HGPS cell (cell line): ENCODE data around the gene MTCH1.

DNA sequence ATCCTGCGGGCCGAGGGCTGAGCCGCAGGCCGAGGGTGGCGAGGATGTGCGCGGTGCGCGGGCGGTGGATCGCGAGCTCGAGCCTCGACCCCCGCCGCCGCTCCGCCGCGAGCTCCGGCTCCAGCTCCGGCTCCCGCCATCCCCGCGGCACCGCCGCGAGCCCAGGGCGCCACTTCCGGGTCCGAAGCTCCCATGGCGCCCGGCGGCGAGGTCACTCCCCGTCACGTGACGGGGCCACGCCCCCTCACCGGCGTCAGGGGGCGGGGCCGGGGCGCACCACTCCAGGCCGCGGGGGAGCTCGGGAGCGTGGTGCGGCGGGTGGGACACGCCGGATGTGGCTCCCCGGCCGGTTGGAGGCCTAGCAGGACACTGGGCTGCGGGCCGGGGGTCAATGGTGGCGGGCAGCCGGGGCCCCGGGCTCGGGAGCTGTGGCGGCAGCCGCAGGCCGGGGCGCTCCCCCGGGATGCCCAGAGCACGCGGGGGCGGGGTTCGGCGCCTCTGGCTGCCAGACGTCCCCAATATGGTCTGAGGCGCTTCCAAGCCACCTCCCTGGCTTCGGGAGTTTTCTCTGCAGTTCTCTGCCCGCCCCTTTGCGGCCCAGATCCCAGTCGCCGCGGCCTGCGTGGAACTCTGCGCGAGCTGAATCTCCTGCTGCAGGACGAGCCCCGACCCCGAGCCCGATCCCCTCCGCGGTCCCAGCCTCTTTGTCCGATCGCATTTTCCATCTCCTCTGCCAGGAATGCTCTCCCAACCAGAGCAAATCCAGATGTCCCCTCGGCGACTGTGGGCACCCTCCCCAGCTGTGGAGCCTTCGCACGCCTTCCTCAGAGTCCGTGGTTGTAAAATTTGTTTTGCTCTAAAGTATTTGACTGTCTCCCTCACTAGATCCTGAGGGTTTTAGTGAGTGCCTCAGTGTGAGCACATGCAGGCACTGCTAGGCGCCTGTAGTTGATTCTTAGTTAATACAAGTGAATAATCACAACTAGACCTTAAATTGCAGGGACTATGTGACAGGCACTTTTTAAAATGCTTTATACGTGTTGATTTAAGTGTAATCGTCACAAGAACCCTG lies at the start of gene MTCH1:
TSS of gene MTCH1 (minus strand) at position 217 of the 1,072 bp plus-strand sequence.
- RRBS = 1% methylated on average over 29 of the region's 97 CpGs

DNA sequence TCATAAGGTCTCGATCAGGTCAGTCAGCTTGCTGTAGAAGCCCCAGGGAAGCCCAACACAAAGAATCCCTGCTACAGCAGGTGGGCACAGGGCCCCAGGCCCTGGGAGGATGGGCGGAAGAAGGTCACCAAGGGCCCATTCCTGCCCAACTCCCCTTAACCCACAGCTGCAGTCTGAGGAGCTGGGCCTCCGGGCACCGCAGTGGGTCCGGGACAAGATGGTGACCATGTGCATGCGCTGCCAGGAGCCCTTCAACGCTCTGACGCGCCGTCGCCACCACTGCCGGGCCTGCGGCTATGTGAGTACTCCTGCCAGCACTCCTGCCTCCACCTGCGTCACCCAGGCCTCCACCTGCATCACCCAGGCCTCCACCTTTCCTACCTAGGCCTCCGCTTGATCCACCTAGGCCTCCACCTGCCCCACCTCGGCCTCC lies 16.6 kb downstream of the FGD2 start:
- RRBS = 94% methylated on average over 8 of the region's 16 CpGs

DNA sequence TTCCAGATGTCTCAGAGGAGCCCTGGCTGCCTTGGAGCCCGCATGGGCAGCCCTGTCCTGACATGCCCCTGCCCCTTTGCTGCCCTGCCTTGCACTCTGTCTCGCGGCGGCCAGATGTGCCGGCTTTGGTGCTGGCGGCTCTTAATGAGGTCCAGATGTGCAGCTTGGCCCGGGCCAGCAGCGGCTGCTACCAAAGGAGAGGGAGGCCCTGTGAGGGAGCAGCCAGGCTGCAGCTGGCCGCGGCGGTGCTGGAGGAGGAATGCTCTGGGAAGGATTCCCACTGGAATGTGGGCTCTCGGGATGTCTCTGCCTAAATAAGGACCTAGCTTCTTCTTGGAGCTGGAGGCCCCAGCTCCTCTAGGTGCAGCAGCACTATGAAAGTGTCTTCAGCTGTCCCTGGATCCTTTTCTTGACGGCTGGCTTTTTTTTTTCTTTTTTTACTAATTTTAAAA lies 72.5 kb downstream of the FGD2 start:
- RRBS = 0% methylated on average over 3 of the region's 13 CpGs

DNA sequence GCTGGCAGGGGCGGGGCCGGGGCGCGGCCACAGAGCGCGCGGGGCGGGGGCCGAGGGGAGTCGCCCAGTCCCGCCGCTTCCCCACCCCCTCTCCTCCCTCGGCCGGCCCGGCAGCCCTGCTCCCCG lies 149 bp upstream of the PIM1 start:
- RRBS = no CpG with 5 or more reads among the region's 16 CpGs

- RRBS = 3% methylated on average over 21 of the region's 41 CpGs
Measured at GRCh38 chr6:37170663-37171093, 726 bp downstream of the PIM1 start.

- RRBS = no CpG with 5 or more reads among the region's 12 CpGs
Measured at GRCh38 chr6:37258300-37258737, 375 bp upstream of the TMEM217 start.

- RRBS = no CpG with 5 or more reads among the region's 2 CpGs
Measured at GRCh38 chr6:37308506-37308833, 45.3 kb upstream of the RNF8 start.

DNA sequence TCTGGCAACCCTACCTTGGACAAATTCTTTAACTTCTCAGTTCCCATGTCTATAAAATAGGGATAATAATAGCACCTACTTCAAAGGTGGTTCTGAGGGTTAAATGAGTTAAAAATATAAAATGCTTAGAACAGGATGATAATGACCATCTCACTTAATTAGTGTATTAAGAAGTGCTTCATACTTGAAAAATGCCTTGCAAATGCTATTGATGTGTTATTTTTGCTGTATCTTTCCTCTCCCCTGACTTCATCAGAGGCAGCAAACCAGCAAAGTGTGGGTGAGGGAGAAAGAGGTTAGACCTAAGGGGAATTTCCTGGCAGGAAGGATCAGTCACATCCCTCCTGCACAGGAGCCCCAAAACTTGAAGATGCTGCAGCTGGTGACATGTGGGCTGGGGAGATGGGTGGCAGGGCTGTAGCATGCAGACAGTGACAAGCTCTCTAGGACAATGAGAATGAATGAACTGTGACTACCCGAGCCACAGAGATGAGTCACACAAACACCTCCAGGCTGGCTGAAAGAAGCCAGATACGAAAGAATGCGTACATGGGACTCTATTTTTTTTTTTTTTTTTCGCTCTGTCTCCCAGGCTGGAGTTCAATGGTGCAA lies 53.8 kb upstream of the CCDC167 start:
- RRBS = no CpG with 5 or more reads among the region's 4 CpGs

DNA sequence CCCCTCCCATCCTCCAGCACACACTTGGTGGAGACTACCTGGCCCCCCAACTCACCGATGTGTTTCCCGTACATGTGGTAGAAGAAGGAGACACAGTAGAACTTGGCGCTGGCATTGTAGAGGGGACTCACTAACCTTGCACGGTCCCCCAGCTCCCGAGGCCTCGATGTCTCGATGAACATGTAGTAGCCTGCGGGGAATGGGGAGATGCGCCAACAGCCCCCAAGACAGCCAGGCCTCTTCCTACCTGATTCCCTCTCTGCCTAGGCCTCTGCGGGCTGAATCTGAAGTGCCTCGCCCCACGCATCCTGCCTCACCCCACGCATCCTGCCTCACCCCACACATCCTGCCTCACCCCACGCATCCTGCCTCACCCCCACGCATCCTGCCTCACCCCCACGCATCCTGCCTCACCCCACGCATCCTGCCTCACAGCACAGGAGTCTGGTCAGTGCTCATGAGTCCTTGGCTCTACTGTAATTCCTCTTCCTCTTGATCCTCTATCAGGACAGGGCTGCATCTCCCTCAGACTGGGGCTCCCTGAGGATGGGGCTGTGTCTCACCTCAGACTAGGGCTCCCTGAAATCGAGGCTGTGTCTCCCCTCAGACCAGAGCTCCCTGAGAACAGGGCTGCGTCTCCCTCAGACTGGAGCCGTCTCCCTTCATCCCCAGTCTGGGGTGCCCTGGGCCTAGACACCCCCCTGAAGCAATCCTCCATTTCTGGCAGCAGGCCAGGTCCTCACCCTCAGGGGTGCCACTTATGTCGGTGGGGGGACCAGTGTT lies 53.7 kb downstream of the MDGA1 start:
- RRBS = no CpG with 5 or more reads among the region's 21 CpGs

GRCh38 chr6:37861803-37862613 lies 42.5 kb downstream of the ZFAND3 start:
- RRBS = no CpG with 5 or more reads among the region's 3 CpGs

GRCh38 chr6:37962228-37963025 lies 142.9 kb downstream of the ZFAND3 start:
- RRBS = no CpG with 5 or more reads among the region's 17 CpGs

GRCh38 chr6:38092756-38093419 lies 273.4 kb downstream of the ZFAND3 start:
- RRBS = no CpG with 5 or more reads among the region's 2 CpGs

- RRBS = no CpG with 5 or more reads among the region's 2 CpGs
Measured at GRCh38 chr6:38148313-38148743, 328.8 kb downstream of the ZFAND3 start.

DNA sequence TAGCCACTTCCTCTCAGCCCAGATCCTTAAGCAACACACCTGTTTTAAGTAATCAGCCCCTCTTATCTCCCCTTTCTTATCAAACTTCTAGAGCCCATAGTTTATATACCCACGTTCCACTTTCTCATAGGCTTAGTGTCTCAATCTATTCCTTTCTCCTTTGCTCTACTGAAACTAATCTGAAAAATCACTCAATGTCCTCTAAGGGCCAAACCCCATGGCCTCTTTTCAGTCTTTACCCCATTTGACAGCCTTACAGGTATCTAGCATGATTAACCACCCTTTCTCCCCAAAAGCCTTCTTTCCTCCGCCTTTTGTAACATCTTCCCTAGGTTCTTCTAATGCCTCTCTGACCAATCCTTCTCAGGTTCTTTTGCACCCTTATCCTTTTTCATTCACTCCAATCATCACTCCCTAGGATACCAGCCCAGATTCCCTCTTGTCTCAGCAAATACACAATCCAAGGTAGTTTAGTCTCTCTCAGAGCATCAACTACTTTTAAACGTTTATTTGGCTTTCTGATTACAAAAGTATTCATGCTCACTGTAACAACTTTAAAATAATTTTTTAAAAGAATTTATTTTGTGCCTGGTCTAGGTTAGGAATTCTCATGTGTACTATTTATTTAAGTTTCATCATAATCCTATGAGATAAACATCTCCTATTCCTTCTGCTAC lies 239.4 kb downstream of the BTBD9 start:
- RRBS = no CpG with 5 or more reads among the region's 3 CpGs

DNA sequence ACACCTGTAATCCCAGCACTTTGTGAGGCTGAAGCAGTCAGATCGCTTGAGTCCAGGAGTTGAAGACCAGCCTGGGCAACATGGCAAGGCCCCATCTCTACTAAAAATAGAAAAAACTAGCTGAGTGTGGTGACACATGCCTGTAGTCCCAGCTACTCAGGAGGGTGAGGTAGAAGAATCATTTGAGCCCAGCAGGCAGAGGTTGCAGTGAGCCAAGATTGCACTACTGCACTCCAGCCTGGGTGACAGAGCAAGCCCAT lies 68.1 kb downstream of the BTBD9 start:
- RRBS = no CpG with 5 or more reads among the region's 1 CpG

GRCh38 chr6:38603950-38604517 lies 35.7 kb downstream of the BTBD9 start:
- RRBS = no CpG with 5 or more reads among the region's 4 CpGs

DNA sequence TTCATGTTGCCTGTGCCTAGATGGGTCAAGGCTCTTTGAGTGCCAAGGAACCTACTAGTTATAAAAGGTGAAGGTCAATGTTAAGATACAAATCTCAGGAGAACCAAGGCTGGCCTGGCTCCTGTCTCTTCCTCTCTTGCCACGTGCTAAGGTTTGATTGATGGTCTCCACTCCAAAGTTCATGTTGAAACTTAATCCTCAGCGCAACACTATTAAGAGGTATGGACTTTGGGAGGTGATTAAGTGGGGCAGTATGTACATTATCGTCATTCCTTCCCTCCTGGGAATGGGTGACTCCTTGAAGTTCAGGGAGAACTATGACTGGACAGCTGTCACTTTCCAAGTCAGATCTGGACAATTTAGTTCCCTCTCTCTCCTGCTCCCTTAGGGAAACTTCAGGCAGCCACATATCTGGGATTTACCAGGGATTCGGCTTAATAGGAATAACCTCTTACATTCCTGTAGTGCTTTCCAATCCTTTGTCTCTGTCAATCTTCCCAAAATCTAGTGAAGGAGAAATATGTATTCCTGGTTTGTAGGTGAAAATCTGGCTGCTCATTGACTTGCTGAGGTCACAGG lies 50.4 kb downstream of the KCNK5 start:
- RRBS = no CpG with 5 or more reads among the region's 4 CpGs

- RRBS = no CpG with 5 or more reads among the region's 12 CpGs
Measured at GRCh38 chr6:39187337-39188352, 41.6 kb downstream of the KCNK5 start.

GRCh38 chr6:39222788-39223546 lies 6.3 kb downstream of the KCNK5 start:
- RRBS = no CpG with 5 or more reads among the region's 8 CpGs

- RRBS = no CpG with 5 or more reads among the region's 8 CpGs
Measured at GRCh38 chr6:39280119-39280866, 33.9 kb downstream of the KCNK17 start.